Fibroblast of villous mesenchyme (primary cell): ENCODE results near the genes FAM117A, PDK2, RSAD1 and EPN3.

DNA sequence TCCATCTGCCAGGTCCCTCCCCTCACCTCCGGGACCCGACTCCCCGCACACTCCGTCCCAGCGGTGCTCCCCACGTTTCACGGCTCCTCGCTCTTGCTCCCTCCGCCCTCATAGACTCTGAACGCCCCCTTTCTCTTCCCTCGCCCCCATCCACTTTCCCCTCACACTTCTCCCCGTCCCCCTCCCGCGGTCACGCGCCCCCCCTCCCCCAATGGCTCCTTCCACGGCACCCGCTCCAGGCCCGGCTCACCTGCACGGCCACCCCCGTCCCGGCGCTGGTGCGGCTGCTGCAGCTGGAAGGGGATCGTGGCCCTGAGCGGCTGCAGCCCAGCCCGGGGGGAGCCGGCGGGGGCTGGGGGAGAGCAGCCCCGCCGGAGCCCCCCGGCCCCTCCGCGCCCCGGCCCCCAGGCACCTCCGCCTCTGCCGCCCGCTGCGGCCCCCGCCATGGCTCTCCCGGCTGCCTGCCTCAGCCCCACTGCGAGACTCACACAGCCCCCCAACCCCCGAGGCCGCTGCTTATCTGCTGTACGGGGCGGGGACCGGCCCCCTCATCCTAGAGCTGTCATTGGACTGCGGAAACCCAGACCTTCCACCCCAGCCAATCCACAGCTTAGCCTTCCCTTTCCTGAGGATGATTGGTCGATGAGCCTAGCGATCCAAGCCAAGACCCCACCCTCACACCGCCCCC, at the start of gene FAM117A:
FAM117A (minus strand) TSS at position 490 of the 688 bp plus-strand sequence.
- CAGE, long polyA plus RNA = no peak

DNA sequence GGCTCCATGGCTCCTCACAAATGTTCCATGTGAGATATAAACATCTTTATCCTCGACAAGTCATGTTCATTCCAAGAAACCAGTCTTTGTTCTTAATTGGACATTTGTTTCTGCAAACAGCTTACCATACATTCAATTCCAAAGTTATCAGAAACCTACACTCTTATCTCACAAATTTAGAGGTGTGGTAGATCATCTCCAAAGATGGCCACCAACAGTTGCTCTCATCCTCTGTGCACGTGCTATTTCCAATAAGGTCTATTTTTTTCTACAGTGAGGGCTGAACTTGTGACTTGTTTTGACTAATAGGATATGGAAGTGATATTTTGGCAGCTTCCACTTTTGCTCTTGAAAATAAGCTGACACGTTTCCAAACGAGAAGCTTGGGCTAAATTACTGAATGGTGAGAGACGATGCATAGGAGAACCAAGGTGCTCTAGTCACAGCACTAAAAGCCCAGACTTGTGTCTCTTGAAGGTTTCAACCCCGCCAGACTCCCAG, 14.6 kb downstream of the TAC4 start:
- CAGE, long polyA plus RNA = no peak

DNA sequence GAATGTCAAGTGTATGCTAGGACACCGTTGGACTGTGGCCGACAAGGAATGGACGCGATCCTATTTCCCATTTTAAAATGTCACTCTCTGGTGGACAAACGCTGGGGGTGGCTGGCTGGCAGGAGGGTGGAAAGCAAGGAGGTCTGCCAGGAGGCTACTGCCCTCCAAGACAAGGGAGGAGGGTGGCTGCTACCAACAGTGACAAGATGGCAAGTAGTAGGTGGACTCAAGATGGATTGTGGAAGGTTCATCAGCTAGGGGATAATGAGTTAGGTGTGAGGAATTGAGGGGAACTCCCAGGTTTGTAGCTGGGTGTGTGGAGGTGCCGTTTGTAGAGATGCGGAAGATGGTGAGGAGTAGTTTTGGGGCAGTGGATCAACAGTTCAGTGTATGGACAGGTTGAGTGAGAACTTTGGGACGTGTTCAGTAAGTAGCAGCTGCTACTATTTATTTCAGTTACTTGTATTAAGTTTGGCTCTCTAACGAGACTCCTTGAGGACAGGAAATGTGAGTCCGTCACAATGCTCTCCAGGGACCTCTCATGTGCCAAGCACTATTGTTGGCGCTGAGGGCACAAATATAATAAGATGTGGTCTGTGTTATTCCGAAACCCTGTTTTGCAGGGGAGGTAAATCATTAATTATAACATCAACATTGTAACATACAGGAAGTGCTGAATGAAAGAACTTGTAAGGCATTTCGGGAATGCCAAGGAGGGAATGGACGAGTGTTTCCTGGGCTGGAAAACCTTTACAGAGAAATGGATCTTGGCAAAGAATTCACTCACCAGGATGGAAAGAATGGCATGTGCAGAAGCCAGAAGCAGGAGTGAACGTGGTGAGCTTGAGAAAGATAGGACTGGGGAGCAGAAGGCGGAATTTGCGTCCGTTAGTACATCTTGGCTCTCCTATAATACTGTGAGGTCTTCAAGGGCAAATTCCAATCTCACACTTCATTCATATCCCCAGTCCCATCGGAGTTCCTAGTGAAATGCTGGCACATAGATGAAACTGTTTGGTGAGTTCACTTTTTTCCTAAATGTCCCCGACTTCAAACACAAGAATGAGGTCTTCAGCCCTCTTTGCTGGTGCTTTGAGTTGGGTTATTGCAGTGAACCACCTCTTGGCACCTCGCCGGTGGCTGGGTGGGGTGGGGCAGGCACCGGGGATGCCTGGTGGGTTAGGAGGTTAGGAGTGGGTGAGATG, 11.8 kb downstream of the TAC4 start:
- CAGE, long polyA plus RNA = no peak

DNA sequence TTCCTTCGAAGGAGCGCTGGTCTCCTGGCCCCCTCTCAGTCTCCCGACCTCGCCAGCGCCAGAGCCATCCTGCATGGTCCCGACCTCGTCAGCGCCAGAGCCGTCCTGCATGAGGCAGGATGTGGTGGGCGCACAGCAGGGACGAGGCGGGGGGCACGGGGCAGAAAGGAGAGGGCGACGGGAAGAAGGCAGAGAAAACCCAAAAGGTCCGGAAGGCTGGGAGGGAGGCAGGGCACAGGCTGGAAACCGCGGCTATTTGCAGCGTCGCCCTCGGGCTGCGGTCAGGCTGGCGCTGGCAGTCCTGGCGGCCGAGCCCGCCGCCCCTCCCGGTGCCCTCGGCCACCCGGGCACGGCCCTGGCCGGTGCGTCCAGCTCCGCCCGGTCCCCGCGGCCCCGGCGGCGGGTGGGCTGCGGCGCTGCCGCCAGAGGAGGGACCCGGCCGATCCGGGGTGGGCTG, 3.0 kb upstream of the TAC4 start:
- CAGE, long polyA plus RNA = no peak

- CAGE, long polyA plus RNA = no peak
Measured at GRCh38 chr17:49928166-49928528, 40.8 kb upstream of the DLX4 start.

- CAGE, long polyA plus RNA = no peak
Measured at GRCh38 chr17:50060798-50061582, 5.1 kb downstream of the ITGA3 start.

DNA sequence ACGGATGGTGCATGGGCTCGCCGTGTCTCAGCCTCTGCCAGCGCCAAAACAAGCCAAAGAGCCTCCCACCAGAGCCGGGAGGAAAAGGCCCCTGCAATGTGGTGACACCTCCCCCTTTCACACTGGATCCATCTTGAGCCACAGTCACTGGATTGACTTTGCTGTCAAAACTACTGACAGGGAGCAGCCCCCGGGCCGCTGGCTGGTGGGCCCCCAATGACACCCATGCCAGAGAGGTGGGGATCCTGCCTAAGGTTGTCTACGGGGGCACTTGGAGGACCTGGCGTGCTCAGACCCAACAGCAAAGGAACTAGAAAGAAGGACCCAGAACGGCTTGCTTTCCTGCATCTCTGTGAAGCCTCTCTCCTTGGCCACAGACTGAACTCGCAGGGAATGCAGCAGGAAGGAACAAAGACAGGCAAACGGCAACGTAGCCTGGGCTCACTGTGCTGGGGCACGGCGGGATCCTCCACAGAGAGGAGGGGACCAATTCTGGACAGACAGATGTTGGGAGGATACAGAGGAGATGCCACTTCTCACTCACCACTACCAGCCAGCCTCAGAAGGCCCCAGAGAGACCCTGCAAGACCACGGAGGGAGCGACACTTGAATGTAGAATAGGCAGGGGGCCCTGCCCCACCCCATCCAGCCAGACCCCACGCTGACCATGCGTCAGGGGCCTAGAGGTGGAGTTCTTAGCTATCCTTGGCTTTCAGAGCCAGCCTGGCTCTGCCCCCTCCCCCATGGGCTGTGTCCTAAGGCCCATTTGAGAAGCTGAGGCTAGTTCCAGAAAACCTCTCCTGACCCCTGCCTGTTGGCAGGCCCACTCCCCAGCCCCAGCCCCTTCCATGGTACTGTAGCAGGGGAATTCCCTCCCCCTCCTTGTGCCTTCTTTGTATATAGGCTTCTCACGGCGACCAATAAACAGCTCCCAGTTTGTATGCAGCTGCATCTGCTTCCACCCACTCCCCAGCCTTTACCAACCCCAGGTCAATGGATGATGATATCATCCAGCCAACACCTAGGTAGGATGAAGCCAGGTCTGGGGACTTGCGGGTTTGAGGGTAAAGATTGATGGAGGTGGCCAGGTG, 5.3 kb upstream of the PDK2 start:
- CAGE, long polyA plus RNA = no peak

DNA sequence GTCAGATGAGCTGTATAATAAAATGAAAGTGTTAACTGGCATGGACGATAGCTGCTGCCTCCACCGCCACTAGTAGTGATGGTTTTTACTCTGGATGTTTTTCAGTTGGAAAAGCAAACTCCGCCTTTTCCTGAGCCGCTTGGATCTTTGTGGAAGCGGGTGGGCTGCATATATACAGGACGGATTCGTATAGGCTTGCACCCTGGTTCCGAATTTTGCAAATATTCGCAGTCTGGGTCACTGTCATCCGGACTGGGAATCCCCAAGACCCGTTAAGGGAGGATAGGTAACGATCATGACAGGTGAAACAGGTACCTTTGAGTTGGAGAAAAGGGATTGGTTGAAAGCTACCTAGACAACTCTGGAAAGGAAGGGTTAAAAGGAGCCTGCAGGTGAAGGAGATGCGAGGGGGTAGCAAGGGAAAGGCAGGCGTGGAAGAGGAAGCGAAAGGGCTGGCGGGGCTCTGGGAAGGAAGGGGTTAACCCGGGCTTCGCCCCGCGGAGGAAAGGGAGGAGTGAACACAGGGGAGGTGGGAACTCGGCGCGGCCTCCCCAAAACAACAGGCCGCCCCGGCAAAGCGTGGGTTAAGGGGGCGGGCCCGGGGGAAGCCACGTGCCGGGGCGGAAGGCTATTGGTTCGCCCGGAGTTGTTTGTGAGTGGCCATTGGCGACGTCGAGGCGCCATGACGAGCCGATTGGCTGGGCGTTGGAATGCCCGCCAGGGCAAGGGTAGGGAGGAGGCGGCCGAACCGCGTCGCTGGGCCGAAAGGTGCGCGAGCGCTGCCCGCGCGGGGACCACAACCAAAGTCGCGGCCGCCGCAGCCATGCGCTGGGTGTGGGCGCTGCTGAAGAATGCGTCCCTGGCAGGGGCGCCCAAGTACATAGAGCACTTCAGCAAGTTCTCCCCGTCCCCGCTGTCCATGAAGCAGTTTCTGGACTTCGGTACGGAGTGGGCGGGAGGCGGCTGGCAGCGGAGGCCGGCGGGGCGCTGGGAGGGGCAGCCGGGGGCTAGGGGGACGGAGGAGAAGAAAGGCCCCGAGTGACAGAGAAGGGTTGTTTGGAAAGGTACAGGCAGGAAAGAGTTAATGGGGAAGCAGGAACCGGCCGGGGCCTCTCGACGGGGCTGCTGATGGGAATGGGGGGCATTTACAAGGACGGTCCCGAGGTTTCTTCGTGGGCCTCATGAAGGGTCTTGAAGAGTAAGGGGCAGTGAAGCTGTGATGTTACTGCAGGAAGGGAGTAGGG, at the start of gene PDK2:
PDK2 (plus strand) TSS at position 739 of the 1,244 bp plus-strand sequence.
- CAGE, long polyA plus RNA = no peak

DNA sequence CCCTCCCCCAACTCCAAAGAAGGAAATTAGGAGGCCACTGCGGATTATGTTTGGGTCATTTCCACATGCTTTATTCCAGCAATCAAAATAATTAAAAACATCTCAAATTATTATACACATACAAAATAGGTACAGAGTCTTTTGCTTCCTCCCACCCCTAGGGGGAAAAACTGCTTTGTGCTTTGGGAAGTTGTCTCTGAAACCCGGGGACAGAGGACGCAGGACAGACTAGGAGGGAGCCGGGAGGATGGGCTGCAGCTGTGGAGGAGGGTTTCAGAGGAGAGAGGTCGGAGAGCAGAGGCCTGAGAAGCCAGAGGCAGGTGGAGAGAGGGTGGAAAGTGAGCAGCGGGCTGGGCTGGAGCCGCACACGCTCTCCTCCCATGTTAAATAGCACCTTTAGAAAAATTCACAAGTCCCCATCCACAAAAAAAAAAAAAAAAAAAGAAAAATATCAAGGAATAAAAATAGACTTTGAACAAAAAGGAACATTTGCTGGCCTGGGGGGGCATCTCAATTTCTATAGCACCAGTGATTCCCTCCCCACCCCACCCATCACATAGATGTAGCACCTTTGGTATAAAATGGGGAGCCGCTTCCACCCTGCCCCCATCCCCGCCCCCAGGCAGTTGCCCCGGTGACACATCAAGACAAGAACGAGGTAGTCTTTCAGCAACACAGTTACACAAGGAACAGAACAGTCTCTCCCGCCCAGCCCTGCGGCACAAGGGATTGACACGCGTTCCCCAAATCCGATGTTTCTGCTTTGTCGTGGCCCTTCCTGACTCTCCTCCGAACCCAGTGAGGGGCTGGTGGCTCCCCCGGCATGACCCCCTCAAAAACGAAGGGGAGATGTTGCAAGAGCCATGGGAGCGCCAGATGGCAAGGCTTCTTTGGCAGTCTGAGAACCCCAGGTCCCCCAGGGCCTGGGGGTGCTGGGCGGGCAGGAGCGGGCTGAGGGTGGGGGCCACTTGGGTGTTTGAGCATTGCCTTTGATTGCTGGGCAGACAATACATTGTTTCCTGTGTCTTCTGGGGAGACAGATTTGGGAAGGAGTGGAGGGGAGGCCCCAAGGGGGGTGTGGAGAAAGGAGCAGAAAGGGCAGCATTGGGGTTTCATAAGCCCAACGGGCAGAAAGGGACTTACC, 17.0 kb downstream of the COL1A1 start:
- CAGE, long polyA plus RNA = no peak

DNA sequence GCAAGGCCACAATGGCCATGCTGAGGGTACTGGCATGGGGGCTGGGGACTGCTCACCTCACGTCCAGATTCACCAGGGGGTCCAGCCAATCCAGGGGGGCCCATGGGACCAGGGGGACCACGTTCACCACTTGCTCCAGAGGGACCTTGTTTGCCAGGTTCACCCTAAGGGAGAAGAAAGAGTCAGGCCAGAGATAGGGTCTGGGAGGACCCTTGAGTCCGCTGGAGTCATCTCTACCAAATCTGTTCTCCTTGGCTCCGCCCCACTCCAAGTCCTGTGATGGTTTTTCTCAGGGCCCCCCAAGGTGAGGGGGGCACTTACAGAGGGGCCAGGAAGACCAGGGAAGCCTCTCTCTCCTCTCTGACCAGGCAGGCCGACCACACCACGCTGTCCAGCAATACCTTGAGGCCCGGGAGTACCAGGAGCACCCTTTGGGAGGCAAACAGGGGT, 12.6 kb downstream of the COL1A1 start:
- CAGE, long polyA plus RNA = no peak

DNA sequence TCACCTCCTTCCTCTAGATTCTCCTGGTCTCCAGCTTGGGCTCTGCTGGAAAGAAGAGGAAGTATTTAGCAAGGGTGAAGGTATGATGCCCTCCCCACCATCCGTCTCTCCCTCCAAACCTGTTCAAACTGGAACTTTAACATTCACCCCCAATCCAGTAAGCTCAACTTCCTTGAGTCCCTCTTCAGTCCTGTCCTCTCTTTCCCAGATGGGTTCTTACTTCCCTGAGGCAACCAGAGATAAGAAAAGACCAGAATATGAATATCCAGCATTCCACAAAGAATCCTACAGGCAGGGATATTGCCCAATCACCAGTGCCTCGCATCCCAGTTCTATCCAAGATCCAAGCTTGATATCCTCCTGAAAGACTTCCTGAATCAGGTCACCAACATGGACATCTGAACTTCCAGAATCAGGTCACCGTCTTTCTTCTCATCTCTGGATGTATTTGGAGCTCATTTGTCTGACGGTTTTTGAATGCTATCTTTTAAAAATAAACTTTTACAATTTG, 13.5 kb upstream of the COL1A1 start:
- CAGE, long polyA plus RNA = no peak

DNA sequence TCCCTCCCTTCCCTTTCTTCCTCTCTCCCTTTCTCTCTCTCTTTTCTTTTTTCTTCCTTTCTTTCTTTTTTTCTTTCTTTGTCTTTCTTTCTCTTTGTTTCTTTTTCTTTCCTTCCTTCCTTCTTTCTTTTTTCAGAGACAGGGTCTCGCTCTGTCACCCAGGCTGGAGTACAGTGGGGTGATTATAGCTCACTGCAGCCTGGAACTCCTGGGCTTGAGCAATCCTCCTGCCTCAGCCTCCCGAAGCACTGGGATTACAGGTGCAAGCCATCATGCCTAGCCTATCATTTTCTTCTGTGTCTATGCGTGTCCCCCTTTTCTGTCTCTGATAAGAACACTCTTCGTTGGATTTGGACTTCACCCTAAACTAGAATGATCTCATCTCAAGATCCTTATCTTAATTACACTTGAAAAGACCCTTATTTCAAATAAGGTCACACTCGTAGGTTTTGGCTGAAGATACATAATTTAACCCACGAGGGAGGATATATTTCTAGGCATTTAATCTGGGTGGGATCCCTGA, 11.8 kb downstream of the TMEM92 start:
- CAGE, long polyA plus RNA = no peak

- CAGE, long polyA plus RNA = no peak
Measured at GRCh38 chr17:50440235-50440890, 14.3 kb downstream of the ACSF2 start.

- CAGE, long polyA plus RNA = start-site peak on the plus strand at chr17:50478826-50478885, 391 and 687 reads in 2 replicates
Measured at GRCh38 chr17:50478620-50479197, at the start of gene RSAD1. Gene RSAD1, plus strand, starts transcription at chr17:50478860.

DNA sequence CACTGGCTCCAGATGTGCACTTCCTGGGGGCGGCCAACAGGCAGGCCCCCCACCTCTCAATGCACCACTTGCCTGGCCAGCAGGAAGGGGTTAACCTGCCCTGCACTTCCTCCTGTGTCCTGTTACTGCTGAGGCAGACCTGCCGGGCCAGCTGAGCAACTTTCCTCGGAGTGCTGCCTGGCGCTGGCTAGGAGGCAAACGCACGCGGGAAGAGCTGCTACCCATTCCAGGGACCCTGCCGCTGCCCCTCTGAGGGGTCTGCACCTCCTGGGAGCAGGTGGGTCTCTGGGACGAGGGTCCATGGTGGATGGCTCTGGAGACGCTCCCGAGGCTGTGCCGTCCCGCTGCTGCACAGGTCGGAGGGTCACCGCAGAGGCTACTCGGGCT, at the start of gene EPN3:
EPN3 (plus strand) TSS at position 168 of the 387 bp plus-strand sequence.
- CAGE, long polyA plus RNA = no peak

DNA sequence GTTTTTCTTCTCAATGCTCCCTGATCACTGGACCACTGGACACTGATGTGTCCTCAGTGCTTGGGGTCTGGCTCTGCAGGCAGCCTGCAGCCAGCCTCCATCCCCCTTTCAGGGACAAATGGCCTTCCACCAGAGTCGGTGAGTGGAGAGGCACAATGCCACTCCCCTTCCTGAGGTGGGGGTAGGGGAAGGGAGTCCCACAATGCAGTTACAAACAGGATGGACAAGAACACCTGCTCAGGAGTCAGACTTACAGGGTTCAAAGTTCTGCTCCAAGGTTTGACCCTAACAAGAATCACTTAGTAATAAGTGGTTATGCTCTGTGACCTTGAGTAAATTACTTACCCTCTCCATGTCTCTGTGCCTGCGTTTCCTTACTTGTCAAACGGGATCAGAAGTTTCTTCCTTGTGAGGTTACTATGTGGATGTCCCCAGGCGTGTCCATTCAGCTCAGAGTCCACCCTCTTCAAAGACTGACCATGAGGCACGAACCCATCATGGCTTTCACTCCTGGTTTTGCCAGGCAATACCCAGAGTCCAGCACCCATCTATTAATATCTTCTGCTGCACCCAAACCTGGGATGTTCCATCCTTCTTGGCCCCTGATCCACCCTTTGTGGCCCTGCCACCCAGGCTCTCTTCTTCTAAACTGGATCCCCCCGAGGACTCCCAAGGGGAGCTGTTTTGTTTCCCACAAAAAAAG, 3.4 kb upstream of the SPATA20 start:
- CAGE, long polyA plus RNA = no peak

DNA sequence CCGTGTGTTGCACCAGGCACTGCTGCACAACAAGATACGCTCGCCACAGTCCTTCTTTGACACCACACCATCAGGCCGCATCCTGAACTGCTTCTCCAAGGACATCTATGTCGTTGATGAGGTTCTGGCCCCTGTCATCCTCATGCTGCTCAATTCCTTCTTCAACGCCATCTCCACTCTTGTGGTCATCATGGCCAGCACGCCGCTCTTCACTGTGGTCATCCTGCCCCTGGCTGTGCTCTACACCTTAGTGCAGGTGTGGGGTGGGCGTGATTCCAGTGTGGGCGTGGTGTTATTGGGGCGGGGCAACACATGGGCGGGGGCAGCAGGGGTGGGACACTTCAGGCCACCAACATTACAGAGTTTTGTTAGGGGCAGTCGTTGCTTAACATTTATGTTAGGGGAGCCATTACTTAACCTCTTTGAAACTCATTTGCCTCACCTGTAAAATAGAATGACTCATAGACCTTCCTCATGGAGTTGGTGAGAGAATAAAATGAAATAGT, 31.3 kb downstream of the ANKRD40 start:
- CAGE, long polyA plus RNA = no peak

GRCh38 chr17:50690565-50691329, 17.0 kb downstream of the ANKRD40 start:
- CAGE, long polyA plus RNA = no peak

GRCh38 chr17:50738615-50739495, 19.5 kb downstream of the LUC7L3 start:
- CAGE, long polyA plus RNA = no peak

DNA sequence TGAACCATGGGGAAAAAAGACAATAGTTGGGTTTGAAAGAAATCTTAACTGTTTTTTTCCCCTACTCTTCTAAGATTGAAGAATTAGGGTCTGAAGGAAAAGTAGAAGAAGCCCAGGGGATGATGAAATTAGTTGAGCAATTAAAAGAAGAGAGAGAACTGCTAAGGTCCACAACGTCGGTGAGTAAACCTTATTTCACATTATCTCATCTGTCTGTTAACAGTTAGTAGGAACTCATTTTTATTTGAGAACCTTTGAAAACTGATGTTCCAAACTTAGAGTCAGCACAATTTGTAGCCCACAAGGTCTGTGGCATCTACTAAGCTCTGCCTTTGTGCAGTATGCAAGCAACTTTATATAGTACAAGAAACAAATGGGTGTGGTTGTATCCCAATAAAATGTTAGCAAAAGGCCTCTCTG, 23.7 kb downstream of the ANKRD40CL start:
- CAGE, long polyA plus RNA = no peak